H9 (cell line): ENCODE data around the gene GFM1.

GRCh38 chr3:156707705-156708248 is 33.4 kb downstream of the TIPARP start:
- PRO-cap, result no peak

- PRO-cap, result no peak
Observed at GRCh38 chr3:157104517-157104849, 55.5 kb downstream of the CCNL1 start.

- PRO-cap, result bidirectional peak, plus-strand start at chr3:157130468, minus-strand start at chr3:157130485; unidirectional peak, minus-strand start at chr3:157130563; unidirectional peak, minus-strand start at chr3:157130771
Observed at GRCh38 chr3:157130380-157130962, 29.5 kb downstream of the CCNL1 start.

DNA sequence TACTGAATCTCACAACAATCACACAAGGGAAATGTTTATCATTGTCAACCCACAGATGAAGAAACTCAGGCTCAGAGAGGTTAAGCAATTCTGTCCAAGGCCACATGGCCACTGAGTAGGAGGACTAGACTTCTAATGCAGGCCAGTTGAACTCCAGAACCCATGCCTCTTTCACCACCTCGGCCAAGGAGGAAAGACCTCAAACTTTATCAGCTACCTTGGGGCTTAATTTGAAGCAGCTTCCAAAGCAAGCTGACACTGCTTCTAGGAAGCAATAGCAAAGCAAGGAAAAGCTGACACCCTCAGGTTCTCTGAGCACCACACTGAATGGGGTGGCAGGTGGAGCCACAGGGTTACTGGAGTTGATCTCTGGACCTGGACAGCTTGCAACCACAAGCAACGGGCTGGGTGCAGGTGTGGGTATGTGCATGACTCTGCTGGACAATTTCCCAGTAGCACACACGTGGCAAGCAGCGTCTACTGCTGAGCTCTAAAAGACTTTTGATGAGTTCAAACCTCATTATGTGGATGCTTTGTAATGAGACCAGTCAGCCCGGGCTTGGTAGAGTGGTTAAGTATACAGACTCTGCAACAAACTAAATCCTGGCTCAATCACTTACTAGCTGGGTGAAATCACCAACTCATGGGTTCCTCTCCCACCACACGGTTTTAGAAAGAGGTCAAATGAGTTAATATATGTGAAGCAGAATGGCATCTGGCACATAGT is 23.1 kb downstream of the CCNL1 start:
- PRO-cap, result no peak

GRCh38 chr3:157149648-157150547 is 10.0 kb downstream of the CCNL1 start:
- PRO-cap, result no peak

- PRO-cap, result no peak
Observed at GRCh38 chr3:157153503-157154013, 6.4 kb downstream of the CCNL1 start.

DNA sequence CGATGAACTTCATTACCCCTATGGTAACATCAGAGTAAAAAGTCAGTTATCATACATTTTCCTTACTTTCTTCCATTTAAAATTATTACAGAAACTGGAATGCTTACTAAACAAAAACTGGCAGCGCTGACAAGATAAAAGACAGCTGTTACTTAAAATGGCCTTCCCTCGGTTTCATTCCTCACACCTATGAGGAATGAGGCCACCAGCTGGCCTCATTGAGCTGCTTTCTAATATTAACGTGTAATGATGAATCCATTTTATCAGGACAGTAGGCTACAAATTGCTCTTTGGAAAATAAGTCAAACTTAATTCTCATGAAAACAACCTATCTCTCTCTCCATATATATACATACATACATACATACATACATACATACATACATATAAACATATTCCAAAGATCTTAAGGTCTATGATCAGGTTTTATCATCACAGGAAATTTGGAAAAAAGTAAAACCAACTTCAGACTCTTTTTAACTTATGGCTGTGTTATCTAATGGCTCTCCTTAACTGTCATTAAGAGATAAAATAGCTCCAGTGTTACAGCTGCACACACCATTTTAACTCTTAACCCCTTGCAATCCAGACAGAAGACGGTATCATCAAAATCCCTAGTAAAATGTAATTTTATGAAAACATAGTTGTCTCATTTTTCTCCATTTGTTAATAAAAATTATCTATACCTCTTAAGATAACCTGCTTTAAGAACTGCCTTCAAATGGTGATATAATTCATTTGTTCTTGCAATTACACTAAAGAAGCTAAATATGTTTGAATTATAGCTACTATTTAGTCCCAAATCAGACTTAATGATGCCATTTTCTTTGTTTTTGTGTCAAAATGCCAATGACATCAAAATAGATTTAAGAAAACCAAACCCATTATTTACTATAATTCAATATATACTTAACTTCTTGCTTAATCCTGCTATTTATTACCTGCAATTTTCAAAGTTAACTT is 5.1 kb downstream of the CCNL1 start:
- PRO-cap, result no peak

DNA sequence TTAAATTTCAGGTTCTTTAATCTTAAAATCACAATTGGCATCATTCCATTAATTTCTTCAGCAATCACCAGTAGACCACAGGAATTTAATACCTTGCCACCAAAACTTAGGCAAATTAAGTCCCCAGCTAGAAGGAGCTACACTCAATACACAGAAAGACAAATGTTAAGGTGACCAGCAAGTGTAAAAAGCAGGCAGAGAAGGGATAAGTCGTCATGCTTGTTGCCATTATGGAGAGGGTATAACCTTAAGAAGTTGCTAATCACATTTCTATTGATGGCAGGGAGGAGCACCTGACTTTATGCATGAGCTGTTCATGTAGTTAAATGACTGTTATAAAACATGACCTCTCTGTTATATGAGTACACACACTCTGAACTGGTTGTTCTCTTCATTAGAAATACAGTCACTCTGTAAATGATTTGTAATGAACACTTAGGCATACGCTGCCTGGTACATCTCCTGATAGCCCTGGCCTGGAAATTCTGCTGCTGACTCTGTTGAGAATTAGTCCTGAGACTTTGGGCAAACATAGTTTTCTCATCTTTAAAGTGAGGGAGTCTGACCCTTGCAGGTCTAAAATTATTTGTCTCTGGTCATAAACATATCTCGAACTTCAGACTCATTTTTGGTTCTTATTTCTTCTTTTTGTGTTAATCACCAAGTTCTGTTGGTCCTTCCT is 6.7 kb upstream of the CCNL1 start:
- PRO-cap, result no peak

DNA sequence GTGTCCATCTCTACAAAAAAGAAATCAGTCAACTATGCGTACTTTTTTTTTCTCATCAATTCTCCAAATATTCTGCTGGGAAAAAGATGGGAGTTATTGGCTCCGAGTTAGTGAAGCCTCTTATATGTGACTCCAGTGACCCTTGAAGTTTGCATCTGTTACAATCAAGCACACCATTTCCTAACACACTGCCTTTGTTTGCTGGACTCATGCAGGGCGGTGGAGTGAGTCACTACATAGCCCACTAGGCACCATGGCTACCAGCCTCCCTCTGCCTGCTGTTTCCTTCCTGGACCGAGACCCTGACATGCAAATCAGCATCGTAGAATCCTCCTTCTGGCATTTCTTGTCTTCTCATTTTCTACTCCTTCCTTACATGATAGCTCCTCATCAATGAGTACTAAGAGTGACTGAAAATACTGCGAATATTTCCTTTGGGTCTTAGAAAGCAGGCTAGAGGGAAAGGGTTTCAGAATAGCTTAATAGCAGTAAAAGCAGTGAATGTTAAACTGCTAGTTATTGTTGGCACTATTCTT is 100.9 kb upstream of the PTX3 start:
- PRO-cap, result unidirectional peak, minus-strand start at position 160 of the sequence

- PRO-cap, result no peak
Observed at GRCh38 chr3:157413793-157414089, 22.9 kb upstream of the PTX3 start.

GRCh38 chr3:157437175-157438037 is 756 bp downstream of the PTX3 start:
- PRO-cap, result bidirectional peak, plus-strand start at chr3:157437855, minus-strand start at chr3:157437892

DNA sequence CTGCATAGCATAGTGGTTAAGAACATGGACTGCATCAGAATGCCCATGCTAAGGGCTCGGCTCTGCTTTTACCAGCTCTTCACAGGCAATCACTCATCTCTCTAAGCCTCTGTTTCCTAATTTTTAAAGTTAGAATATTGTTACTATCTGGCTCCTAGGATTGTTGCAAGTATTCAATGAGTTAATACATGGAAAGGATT is 23.7 kb downstream of the VEPH1 start:
- PRO-cap, result no peak

- PRO-cap, result no peak
Observed at GRCh38 chr3:158633124-158633412, 11.3 kb upstream of the GFM1 start.

DNA sequence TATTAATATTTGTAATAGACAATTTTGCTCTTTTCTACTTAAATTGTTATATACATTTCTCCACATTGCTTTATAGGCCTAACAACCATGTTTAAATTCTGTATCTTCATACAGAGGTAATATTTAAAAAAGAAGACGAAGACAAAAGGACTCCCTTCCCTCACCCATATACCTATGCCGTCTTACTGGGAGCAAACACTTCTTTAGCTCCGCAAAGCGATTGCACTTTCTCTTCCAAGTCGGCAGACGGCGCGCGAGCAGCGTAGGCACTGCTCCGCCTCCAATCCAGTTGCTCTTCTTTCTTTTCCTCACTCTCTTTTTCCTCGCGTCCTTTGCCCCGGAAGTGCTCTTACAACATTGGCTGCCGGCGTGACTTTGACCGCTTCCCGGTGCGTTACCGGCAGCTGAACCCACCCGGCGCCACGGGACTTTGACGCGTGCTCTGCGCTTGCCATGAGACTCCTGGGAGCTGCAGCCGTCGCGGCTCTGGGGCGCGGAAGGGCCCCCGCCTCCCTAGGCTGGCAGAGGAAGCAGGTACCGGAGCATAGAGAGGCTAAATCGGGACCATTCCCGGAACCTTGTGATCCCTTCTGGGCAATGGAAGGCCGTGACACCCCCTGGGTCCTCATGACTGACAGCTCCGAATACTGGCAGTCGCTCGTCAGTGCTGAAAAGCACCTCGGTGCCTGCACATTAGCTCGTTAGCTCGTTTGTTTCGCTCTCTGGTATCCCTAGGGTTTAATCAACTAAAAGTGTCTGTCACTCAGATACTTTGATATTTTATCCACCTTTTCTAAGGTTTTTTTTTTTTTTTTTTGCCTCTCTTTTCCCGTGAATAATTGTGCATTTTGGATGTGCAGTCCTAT is at the start of gene GFM1:
TSS of gene GFM1 (plus strand) at position 346 of the 866 bp plus-strand sequence.
- PRO-cap, result bidirectional peak, plus-strand start at position 346 of the sequence, minus-strand start at position 187 of the sequence; bidirectional peak, plus-strand start at position 661 of the sequence, minus-strand start at position 599 of the sequence

- PRO-cap, result no peak
Observed at GRCh38 chr3:158770321-158770755, 31.5 kb upstream of the MFSD1 start.

DNA sequence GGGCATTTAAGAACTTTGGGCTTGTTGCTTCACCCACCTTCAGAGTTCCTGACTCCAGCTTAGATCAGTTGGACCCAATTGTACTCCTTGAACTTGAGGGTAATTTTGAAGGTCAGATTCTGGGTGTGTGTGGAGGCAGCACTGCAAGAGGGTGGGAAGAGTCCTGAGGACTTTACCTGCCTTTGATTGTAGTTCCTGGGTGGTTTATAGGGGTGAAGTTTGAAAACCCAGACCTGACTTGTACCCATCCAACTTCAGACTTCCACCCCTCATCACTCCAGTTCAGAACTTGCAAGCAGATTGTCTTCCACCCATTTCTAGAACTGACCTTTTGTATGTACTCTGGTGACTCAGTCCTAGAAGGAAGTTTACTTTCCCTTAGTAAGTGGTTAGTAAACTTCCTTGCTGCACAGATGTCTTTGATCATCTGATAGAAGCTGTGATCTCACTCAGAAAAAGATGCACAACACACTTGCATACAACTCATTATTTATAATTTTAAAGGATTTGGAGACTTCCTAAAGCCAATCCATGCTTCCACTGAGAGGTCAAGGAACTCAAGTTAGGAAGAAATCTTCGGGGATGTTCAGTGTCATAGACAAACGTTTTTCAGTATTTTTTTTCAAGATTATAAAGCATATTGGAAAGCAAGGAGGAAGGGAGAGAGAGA is 100.7 kb downstream of the IQCJ start:
- PRO-cap, result no peak

DNA sequence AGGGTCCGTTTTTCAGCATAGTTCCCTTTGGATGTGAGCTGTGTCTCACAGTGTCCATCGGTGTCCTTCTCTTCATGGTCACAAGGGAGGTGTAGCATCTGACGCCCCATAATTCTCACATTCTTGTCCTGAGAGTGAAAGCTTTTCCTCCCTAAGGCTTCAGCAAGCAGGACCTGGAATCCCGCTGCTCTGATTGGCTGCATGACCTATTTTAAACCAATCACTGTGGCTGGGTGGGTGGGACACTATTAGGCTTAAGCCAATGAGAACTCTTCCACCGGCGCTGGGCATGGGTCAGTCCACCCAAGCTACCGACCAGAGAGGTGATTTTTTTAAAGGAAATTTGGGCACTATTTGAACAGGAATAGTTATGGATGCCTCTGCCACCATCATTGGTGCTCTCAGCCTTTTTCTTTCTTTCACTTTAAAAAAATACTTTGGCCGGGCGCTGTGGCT is 85.3 kb upstream of the IQCJ-SCHIP1 start:
- PRO-cap, result no peak

DNA sequence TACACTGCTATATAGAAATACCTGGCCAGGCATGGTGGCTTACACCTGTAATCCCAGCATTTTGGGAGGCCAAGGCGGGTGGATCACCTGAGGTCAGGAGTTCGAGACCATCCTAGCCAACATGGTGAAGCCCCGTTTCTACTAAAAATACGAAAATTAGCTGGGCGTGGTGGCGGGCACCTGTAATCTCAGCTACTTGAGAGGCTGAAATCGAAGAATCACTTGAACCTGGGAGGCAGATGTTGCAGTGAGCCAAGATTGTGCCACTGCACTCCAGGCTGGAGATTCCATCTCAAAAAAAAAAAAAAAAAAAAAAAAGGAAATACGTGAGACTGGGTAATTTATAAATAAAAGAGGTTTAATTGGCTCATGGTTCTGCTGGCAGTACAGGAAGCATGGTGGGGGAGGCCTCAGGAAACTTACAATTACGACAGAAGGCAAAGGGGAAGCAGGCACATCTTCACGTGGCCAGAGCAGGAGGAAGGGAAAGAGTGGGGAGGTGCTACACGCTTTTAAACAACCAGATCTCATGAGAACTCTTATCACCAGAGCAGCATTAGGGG is 374.9 kb upstream of the C3orf80 start:
- PRO-cap, result no peak

DNA sequence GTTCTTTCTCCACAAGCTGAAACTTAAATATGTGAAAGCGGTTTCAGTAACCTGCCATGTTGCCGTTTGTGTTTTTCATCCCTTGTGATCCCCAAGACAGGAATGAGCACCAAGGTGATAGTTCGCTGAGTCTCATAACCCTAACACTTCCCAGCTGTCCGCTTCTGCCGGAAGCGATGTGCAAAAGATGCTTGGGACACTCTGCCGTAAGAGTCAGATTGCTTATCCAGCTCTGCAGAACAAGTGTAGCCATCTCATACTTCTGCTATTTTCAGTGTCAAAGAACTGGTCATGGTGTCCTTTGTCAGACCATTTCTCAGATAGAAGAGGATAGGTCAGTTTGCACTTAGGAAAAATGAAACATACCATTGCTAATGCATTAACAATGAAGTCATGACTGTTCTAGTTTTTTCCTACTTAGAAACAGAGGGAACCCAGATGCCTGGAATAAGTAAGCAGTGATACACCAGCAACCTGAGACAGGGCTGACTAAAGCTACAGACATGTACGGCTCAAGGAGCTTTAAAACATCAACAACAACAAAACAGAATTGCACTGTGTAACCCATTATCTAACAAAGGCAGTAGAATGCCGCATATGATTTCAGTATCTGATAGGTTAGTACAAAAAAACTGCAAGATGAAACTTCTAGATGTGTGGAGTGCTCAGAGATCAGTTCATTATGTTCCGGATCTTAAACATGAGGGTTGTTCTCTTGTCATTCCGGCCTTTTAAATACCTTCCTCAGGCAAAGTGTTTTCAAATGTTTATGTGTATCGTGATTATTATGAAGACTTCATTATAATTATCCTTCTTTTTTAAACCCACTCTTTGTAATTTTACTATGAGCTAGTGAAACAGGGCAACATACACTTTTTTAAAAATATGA is 370.5 kb upstream of the C3orf80 start:
- PRO-cap, result no peak

- PRO-cap, result no peak
Observed at GRCh38 chr3:159872391-159872885, 352.8 kb upstream of the C3orf80 start.